Spinal cord (tissue), 3 donors: ENCODE data around the gene C9orf85.

DNA sequence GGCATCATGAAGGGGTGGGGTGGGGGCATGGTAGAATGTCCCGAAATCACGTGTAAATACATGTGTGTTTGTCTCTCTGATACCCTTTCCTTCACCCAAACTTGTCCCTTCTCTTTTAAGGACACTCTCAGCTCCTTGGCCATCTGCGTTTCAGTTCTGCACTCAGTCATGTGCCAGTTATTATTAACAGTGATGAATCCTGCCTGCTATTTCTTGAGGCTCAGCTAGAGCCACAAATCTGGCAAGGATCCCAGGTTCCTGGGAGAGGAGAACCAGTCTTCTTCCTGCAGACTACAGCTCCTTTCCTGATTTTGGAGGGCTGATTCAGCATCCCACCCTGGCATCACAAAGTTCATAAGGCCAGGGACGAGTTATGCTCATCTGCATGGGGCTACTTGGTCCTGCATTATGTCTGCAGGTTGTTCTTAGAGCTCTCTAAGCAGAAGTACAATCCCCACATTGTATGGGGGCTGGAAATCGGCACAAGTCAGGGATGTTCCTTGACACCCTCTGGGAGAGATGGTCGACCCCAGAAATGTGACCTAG lies 5.6 kb downstream of the MAMDC2 start:
- PRO-cap, result no peak
- RAMPAGE, long total RNA, result no peak

GRCh38 chr9:70053862-70054610 lies 10.4 kb downstream of the MAMDC2 start:
- PRO-cap, result no peak
- RAMPAGE, long total RNA, result no peak

DNA sequence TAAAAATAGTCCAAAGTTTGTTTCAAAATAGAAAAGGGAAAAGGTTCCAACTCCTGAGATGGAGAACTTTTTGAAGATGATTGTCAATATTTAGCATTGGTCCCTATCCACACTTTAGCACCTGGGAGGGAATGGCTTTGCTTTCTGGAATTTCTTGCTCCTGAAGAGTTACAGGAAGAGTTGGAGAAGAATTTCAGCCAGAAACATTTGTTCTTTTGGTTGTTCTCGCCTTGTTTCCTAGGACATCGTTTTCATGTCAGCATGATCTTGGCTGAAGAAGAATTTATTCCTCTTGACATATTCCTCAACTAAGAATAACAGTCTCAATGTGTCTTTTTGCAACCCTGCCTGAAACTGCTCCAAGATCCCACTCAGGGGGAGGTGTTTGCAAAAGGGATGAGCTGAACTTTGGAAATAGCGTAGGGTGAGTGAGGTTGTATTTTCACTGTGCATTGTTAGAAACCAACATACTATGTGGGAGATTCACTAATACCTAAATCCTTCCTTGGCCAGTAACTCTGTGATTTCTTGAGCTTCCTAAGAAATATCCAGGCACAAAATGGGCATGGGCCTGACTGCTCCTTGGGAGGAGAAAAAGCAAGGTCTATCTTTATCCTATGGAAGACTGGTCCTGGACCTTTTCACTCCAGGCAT lies 26.1 kb downstream of the MAMDC2 start:
- PRO-cap, result no peak
- RAMPAGE, long total RNA, result no peak

GRCh38 chr9:70318363-70318708 lies 59.6 kb downstream of the SMC5 start:
- PRO-cap, result no peak
- RAMPAGE, long total RNA, result no peak

DNA sequence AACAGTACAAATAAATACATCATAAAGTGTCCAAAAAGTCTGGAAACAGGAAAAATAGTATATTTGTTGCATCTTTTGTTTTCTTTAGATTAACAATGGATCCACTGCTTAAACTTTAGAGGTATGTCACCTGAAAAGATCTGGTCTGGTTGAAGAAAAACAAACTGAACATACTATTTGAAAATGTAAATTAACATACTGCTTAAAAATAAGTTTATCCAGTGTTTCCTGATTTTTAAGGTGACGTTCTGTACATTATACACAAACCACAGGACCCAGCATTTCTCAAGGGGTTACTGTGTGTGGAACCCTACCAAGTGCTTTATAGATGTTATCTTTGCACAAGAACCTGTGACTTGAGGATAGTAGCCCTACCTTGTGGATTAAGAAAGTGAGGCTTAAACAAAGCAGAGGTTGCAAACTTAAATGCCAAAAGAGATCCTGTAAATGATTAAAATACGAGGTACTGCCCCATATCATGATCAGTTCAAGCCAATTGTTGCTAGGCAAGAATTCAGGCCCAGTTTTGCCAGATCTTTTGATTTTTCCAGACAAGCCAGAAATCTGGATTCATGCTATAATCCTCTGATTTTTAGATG lies 4.7 kb downstream of the KLF9 start:
- PRO-cap, result no peak
- RAMPAGE, long total RNA, result no peak

- PRO-cap, result bidirectional peak, plus-strand start at chr9:70414172, minus-strand start at chr9:70413948
- RAMPAGE, long total RNA, result no peak
These were observed 863 bp downstream of the KLF9 start for GRCh38 chr9:70413343-70414245.

DNA sequence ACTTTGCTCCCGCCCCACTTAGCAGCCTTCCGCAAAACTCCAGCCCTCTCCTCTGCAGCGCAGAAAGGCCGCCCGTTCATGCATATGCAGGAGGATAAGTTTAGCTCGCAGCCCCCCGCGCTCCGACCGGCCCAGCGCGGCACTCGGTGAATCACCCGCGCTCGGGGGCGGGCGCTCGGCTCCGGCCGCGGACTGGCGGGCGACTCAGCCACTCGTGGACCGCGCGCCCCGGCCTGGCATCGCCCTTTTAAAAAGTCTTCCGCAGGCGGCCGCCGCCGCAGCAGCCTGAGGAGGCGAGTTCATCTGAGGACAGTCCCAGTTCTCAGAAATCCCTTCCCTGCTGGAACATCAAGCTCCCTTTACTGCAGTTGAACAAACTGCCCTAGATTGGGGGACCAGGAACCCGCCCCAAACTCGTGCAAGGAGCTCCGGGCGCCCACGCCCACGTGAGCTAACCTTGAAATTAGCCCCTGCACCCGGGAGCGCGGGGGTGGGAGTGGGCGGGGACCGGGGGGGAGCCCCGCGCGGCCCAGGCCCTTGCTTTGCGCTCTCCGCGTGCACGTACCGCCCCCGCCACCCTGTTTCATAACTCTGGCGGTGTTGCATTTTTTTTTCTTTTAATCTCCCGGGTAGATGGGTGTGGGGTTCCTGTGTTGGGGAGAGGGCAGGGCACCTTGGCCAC lies 4.6 kb upstream of the KLF9 start:
- PRO-cap, result unidirectional peak, minus-strand start at position 39 of the sequence
- RAMPAGE, long total RNA, result no peak

- PRO-cap, result no peak
- RAMPAGE, long total RNA, result no peak
These were observed 56.6 kb upstream of the KLF9 start for GRCh38 chr9:70471154-70471406.

DNA sequence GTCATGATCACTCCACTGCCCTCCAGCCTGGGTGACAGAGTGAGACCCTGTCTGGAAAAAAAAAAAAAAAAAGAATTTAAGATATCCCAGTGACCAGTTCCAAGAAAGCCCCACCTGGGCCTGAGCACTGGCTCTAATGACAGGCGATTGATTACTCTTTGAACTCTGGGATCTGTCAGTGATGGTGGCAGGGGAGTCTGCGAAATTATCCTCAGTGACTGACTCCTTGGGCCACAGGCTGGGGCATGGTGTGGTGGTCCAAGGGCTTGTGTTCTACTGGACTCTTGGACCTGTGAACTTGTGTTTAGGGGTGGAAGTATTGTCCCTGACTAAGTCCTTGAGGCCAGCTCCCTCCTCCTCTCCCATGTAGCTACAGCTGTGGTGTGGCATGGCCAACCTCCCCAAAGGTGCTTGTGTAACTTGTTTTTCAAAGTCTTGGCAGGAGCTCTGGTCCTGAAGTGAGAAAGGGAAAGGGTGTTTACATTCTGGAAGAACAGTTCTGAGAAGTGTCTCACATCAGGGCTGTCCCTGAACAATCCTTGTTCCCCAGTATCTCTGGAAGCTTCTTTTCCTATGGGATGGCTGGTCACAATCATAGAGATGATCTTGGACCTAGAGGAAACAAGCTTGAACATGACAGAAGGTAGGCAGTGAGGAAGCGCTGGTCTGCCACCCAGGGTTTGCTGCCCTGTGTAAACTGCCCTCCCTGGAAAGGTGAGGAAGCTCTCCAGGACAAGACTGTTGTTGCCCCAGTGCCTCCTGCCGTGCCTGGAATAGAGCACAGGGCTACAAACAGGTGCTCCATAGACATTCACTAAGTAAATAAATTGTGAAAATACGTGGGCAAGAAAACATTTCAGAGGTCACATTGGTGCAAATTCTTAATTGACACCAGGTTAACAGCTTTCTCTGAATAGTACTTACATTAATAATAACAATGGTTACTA lies 64.6 kb upstream of the KLF9 start:
- PRO-cap, result no peak
- RAMPAGE, long total RNA, result no peak

- PRO-cap, result no peak
- RAMPAGE, long total RNA, result no peak
These were observed 187.9 kb upstream of the KLF9 start for GRCh38 chr9:70602323-70602834.

- PRO-cap, result no peak
- RAMPAGE, long total RNA, result no peak
These were observed 83.2 kb downstream of the CEMIP2 start for GRCh38 chr9:71685110-71685605.

DNA sequence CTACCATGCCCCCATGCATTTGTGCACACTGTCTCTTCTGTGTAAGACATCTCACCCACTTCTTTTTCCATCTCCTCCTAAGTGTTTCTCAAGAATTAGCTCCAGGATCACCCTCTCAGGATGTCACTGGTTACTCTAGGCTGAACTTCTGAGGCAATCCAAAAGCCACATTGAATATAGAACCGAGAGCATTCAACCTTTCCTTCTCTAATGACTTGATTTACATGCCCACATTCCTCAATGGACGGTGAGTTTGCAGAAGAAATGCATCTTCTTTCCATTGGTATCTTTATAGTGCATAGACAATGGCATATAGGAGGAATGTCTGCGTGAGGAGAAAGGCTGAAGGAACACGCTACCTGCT lies 68.6 kb downstream of the CEMIP2 start:
- PRO-cap, result no peak
- RAMPAGE, long total RNA, result no peak

DNA sequence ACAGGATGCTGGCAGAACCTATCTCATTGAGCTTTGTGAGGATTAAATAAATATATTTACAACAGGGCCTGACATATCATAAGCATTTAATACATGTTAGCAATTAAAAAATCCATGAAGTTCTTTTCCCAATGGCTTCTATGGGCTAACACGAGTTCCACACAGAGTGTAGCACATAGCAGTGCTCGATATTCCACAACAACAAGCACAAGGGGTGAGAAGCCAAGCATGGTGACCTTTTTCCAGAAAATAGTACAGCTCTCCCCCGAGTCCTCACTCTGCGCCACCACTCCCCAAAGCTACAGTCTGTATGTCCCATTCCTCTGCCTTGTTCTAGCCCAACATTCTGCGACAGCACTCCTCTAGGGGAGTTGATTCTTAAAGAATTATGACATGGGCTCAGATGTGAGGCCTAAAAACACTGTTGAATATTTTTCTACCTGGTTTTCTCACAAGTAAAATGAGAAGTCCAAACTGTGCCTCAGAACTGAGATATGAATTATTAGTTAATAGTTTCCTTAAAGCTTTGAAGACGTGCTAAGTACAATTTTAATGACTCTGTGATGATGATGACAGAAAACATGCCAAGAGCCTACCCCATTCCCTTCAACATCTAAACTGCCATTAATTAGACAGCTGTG lies 54.4 kb downstream of the CEMIP2 start:
- PRO-cap, result no peak
- RAMPAGE, long total RNA, result no peak

DNA sequence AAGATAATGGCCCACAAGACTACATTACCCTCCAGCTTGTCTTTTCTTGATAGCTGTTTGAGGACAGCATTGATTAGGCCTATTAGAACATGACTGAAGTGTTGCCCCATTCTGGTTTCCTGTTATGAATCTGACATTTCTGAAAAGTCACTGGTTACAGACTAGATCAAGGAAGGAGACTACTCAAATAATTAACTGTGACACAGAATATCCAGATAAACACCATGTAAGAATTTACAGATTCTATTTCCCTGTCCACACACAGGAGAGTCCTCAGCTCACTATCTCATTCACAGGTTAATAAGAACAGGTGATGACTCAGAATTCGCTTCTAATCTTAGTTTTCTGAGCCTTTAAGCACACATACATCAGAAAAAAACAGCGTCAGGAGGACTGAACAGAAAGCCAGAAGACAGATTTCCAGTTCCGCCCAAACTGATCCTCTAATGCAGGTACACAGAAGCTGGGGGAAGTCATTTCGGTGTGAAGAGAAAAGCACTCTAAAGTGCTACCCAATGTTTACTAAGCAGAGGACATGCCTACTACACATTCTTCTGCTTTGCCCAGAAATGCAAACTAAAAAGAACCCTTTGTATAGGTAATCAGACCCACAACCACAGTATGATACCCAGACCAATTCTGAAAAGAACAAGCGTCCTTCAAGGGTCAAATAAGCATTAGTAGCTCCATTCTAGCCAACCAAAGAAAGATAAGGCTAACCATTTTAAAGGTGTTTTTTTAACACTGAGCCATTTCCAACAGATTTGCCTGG lies 1.7 kb downstream of the CEMIP2 start:
- PRO-cap, result no peak
- RAMPAGE, long total RNA, result no peak

DNA sequence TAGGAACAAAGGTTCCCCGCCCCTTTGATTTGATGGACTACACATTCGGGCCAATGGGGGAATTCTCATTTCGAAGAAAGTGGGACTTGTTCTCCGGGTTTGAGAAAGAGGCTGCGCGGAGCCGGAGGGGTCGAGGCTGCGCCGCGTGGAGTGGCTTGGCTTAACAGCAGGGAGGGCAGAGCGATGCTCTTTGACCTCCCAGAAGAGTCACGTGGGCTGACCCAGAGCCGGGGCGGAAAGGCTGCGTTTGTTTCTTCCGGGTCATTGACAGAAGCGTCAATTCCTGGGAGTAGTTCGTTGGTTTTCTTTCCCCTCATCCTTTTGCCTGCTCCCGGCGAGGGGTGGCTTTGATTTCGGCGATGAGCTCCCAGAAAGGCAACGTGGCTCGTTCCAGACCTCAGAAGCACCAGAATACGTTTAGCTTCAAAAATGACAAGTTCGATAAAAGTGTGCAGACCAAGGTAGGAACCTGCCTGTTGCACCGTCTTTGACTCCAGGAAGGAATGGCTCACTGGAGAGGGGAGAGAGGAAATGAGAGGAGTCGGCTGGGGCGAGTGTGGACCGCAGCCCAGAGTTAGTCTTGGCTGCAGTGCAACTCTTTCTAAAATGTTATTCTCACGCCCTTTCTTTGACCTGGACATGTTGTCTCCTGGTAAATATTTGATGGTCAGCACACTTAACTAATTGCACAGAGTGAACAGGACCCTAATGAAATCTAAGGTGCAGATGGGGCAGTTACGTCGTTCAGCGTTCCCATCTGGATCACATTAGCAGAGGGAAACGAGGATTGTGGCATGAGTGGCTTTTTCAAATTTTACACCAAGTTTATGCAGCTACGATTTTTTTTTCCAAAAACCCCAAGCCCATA lies at the start of gene C9orf85:
Gene C9orf85, plus strand, starts transcription at position 264 of the 868 bp plus-strand sequence.
- PRO-cap, result no peak
- RAMPAGE, long total RNA, result no peak

GRCh38 chr9:72133230-72133779 lies 15.9 kb upstream of the GDA start:
- PRO-cap, result no peak
- RAMPAGE, long total RNA, result no peak

DNA sequence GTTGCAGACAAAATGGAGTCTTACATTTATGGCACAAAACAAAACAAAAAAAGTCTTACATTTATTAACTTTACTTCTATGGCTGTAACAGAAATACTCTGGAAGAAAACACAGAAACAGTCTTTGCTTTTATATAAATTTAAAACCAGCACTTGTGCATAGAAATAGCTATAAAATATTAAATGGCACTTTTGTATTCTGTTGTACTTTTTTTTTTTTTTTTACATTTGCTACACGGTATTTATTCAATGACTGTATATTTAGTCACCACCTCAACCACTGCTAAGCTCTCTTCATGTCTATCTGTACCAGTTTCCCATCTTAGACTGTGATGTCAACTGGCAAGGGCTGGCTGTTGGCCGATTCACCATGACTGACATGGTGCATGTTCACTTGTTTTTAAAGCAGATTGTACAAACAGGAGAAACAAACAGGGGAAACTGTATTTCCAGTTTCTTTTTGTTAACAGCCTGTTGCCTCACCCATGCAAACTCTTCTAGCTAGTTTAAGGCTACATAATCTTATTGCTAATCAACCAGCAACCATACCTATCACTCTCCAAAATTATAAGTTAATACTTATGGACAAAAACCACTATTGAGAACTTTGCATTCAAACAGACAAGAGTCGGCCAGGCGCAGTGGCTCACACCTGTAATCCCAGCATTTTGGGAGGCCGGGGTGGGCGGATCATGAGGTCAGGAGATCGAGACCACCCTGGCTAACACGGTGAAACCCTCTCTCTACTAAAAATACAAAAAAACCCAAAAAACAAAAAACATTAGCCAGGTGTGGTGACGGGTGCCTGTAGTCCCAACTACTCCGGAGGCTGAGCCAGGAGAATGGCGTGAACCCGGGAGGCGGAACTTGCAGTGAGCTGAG lies 13.4 kb downstream of the ZFAND5 start:
- PRO-cap, result no peak
- RAMPAGE, long total RNA, result no peak

GRCh38 chr9:72357374-72358369 lies 7.3 kb downstream of the ZFAND5 start:
- PRO-cap, result no peak
- RAMPAGE, long total RNA, result no peak

DNA sequence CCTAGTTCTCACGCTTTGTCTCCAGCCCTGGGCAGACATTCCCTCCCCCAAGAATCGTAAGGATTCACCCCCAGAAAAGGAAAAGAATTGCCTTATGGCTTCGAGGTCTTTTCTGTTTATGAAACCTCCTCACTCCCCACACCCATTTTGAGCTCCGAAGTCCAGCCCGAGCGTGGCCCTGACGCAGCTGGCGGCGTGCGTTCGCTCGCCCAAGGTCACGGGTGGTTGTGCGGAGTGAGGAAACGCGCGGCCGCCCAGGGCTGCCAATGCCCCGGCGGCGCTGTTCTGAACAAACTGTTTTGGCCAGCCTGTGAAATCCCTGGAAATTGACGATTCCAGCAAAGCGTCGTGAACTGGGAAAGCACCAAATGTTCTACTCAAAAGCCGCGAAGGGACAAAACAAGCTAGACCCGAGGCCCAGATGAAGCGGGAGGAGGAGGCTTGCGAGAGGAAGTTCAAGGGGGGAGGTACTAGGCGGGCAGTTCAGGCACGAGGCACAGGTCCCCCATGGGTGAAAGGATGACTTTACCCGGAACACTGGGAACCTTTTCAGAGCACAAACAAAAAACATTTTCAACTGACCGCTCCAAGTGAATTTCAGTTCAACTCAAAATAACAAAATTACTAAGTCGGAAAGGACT lies 661 bp upstream of the ZFAND5 start:
- PRO-cap, result no peak
- RAMPAGE, long total RNA, result no peak

- PRO-cap, result no peak
- RAMPAGE, long total RNA, result no peak
These were observed 59.1 kb upstream of the ZFAND5 start for GRCh38 chr9:72424034-72424667.